Epithelial cell of alveolus of lung (primary cell): Measurements from ENCODE around the gene ZC3H7A.

GRCh38 chr16:11312573-11313030 lies 31.5 kb upstream of the PRM1 start:
- RAMPAGE, long total RNA: no peak
- RRBS: no CpG with 5 or more reads among the region's 3 CpGs

- RAMPAGE, long total RNA: no peak
- RRBS: no CpG with 5 or more reads among the region's 18 CpGs
Observed at GRCh38 chr16:11316417-11316933, 28.8 kb upstream of the RMI2 start.

DNA sequence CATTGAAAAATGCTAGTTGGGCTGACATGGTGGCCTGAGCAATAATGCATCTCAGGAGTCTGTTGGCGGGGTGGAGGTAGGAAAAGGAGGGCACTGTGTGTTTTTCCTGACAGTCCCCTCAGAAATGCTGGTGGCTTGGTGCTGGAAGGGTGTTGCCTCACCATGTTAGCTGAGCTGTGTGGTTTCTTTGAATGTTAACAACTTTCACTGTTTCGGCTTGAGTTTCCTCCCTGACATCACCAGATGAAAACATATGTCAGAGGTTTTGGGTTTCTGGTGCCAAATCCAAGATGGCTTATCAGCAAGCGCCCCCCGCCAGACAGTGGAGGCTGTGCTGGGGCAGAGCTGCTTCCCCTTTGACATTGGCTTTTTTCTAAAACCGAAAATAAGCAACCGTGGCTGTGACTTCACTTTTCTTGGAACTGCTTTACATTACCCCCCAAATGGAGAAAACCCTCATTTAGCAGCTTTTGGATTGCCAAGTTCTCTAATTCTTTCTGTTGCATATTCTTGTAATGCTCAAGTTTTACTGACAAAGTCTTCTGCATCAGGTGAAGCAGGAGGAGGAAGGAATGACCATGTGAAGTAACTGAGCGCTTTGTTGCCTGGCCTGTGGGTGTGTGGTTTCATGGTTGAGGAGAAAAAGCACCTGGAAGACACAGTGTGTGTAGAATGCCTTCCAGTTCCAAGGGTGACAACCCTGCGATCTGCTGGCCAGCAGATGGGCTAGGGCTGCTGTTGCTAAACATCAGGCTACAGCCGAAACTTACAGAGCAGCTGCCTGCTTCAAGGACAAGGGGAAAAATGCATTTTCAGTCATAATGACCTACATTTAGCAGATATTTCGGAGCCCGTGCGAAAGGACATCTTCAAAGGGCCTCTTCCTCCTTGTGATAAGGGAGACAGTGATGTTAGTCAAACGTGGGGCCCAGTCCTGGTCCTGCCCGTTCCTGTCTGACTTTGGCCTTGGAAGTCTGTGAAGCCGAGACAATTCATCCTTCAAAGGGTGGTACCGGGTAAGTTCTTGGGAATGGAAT lies 9.7 kb downstream of the RMI2 start:
- RAMPAGE, long total RNA: no peak
- RRBS: no CpG with 5 or more reads among the region's 16 CpGs

DNA sequence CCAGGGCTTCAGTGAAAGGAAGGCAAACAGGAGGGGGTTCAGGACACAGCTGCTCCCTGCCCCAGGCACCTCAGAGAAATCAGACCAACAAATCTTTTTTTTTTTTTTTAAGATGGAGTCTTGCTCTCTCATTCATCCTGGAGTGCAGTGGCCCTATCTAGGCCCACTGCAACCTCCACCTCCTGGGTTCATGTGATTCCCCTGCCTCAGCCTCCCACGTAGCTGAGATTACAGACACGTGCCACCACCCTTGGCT lies 31.8 kb downstream of the ENSG00000188897 start:
- RAMPAGE, long total RNA: no peak
- RRBS: no CpG with 5 or more reads among the region's 2 CpGs

DNA sequence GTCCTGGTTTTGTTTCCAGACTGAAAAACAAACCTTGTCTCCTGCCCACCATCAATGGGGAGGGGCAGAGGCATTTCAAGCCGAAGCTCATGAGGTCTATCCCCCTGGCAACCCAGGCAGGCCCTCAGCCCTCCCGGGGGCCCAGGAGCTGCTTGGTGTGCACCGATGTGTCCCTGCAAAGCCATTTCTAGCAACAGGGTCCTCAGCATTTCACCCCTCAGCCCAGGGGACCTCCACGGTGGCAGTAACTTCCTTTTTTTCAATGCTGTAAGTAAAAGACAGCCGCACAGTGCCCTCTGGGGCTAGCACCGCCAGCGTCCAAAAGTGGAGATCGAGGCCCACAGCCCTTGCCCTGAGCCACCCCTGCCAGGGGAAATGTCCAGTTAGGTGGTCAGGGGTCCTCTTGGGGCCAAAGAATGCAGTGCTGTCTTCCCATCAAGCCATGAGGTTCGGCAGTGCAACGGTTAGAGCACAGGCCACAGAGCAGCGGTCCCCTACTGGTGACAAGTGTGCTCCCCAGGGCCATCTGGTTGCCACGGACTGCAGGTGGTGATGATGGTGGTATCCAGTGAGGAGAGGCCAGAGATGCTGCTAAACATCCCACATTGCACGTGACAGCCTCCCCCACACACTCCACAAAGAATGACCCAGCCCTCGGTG lies 20.2 kb downstream of the ENSG00000188897 start:
- RAMPAGE, long total RNA: no peak
- RRBS: no CpG with 5 or more reads among the region's 14 CpGs

DNA sequence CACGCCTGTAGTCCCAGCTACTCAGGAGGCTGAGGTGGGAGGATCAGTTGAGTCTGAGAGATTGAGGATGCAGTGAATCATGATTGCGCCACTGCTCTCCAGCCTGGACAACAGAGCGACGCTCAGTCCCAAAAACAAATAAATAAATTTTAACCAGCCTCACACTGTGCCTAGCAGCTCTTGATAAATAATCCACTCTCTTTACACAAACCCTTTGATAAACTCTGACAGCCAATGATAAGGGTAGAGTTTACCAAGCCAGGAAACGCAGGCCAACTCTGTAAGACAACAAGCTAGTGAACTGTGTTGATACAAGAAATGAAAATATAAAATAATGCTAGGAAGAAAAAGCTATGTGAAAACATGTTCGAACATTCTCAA lies 27.0 kb upstream of the ENSG00000188897 start:
- RAMPAGE, long total RNA: no peak
- RRBS: no CpG with 5 or more reads among the region's 6 CpGs

DNA sequence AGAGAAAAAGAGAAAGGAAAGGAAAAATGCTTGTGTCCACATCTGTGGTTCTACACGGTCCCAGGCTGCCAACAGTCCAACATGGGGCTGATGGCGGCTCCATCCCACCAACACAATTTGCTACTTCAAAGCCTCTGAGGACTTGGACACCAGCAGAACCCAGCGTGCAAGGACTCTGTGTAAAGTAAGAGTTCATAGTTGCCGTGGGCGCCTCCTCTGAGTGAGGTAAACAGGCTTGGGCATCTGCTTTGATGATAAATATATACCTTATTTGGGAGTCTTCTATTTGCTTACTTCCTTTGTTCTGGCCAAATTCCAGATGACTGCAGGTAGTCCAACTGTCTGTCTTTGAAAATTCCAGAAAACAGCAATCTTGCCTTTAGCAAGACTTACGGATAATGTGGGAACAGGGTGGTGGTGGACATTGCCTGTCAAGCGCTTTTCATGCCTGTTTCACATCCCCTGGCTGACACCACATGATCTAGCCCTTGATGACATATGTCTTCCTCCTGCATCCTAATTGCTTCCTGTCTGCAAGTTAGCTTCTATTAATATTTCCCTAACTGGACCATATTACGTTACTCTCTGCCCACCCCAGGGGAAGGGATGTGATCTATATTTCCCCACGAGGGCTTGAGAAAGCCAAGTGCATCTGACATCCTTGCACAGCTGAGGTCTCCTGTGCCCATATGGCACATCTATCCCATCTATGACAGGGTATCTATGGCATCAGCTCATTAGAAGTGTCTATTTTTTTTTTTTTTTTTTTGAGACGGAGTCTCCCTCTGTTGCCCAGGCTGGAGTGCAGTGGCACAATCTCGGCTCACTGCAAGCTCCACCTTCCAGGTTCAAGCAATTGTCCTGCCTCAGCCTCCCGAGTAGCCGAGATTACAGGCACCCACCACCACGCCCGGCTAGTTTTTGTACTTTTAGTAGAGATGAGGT lies 9.9 kb downstream of the LITAF start:
- RAMPAGE, long total RNA: no peak
- RRBS: no CpG with 5 or more reads among the region's 15 CpGs

GRCh38 chr16:11612046-11613067 lies 25.6 kb upstream of the LITAF start:
- RAMPAGE, long total RNA: no peak
- RRBS: no CpG with 5 or more reads among the region's 22 CpGs

DNA sequence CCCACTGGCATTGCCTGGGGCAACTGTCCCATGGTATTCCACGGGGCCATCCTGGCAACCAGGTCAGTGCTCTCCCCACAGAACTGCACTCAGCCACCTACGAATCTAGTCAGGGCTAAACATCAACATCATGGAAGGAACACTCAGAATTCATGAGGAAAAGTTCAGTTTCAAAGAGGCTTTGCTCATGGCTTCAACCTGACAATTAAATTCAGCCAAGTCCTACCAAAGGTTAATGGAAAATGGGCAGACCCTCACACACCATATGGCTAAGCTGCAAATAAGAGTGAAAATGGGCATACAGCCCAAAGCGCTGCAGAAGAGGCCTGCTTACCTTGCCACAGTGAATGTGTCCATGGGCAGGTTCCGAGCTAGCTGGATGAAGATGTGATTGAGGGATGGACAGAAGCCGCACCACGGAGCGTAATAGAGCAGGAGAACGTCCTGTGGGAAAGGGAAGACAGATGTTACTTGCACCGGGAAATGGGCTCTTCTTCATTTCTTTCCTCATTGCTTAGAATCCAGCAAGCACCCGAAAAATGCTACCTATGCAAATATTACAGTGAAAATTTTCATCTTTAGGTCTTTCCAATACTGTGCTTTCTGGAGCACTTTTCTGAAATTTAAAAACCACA lies 19.4 kb downstream of the SNN start:
- RAMPAGE, long total RNA: no peak
- RRBS: no CpG with 5 or more reads among the region's 10 CpGs

- RAMPAGE, long total RNA: no peak
- RRBS: no CpG with 5 or more reads among the region's 3 CpGs
Observed at GRCh38 chr16:11773971-11774565, 23.0 kb downstream of the ZC3H7A start.

- RAMPAGE, long total RNA: no peak
- RRBS: no CpG with 5 or more reads among the region's 6 CpGs
Observed at GRCh38 chr16:11791202-11791862, 5.7 kb downstream of the ZC3H7A start.

DNA sequence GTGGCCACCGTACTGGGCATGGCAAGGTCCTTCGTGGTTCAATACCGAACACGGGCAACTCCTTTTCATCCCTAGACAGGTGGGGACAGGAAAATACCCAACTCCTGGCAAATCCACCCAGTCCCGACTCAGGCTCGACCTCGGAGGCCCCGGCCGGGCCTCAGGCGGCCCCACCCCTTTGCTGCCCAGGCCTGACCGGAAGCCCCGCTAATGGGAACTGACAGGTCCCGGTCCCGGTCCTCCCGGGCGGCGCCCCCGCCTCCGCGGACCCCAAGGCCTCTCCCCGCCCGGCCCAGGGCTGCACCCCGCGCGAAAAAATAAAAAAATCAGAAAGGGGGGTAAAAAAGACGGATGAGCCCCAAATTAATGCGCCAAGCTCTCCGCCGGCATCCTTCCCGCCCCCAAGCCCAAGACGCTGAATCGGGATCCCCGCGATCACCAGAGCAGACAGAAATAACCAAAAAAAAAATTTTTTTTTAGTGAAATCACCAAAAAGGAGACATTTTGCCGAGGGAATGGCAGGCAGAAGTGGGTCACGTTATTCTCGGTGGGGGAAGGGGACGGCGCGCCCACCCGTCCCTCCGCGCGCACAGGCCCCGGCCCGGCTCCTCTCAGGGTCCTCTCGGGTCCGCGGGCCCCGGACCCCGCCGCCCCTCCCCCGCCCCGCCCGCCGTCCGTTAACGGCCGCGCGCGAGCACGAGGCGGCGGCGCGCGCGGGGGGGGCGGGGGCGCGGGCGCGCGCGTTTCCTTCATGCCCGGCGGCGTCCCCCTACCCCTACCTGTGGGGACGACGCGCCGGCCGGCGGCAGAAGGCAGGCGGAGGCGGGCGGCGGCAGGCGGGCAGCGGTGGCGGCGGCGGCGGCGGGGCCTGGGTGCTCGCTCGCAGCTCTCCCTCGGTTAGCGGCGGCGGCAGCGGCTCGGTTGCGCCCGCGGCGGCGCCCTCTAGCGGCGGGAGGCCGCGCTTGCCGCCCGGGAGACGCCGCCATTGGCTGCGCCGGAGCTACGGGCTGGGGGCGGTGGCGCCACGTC lies at the start of gene ZC3H7A:
TSS of gene ZC3H7A (minus strand) at position 914 of the 1,029 bp plus-strand sequence.
- RAMPAGE, long total RNA: no peak
- RRBS: 2% methylated on average over 27 of the region's 123 CpGs

DNA sequence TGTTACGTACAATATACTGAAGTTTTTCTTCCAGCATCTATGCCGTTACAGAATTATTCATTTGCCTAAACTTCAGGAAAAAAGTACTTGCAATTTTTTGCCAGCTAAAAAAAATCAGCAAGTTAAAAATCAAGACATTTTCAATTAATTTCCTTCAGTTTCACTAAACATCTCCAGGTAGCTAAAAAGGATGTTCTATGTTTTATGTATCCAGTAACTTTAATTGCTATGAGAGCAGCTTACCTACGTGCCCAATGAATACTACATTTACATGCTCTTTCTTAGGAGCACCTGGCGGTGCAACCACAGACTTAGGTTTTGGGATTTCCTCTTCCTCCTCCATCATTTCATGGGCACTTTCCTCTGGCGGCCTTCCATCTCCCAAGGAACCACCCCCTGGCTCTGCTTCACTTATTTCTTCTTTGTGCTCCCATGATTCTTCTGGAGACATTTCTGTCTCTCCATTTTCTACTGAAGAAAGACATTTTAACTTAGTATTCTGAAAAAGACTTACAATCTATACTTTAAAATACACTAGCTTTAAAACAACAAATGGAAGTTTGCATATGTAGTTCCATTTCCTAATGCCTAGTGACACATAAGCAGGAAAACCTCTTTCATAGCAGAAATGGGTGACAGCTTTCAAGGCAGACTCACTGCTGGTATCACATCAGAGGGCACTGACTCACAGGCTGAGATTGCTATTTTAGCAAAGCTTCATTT lies 19.3 kb downstream of the GSPT1 start:
- RAMPAGE, long total RNA: no peak
- RRBS: no CpG with 5 or more reads among the region's 5 CpGs

GRCh38 chr16:11897765-11898190 lies 18.0 kb downstream of the GSPT1 start:
- RAMPAGE, long total RNA: no peak
- RRBS: no CpG with 5 or more reads among the region's 1 CpG

DNA sequence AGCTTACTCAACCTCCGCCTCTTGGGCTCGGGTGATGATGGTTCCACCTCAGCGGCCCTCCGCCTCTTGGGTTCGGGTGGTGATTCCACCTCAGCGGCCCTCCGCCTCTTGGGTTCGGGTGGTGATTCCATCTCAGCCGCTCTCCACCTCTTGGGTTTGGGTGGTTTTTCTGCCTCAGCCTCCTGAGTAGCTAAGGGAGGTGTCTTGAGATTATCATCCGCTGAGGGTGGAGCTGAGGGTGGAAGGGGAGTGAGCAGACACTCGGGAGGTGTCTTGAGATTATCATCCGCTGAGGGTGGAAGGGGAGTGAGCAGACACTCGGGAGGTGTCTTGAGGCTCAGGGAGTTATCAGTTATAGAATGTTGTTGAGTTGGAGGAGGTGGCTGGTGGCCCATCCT lies 11.6 kb upstream of the GSPT1 start:
- RAMPAGE, long total RNA: no peak
- RRBS: no CpG with 5 or more reads among the region's 13 CpGs

DNA sequence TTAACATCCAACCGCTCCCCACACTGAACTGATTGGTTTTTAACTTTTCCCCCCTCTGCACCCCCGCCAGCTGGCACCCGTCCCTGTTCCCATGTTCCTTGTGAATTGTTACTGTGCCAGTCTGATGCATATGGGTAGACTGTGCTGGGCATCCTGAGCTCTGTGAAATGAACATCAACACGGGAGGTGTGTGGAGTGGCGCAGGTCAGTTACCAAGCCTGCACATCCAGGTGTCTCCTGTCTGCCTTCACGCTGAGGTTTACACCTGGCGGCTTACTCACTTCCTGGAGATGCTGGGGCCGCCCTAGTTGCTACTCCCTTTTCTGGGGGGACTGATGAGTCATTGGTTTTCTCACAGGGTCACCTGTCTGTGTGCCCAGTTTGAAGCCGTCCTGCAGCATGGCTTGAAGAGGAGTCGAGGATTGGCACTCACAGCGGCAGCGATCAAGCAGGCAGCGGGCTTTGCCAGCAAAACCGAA lies 50.5 kb downstream of the SNX29 start:
- RAMPAGE, long total RNA: no peak
- RRBS: no CpG with 5 or more reads among the region's 14 CpGs

GRCh38 chr16:12089236-12090230 lies 113.0 kb downstream of the SNX29 start:
- RAMPAGE, long total RNA: no peak
- RRBS: 67% methylated on average over 2 of the region's 30 CpGs

- RAMPAGE, long total RNA: no peak
- RRBS: no CpG with 5 or more reads among the region's 6 CpGs
Observed at GRCh38 chr16:12141392-12141748, 164.8 kb downstream of the SNX29 start.

DNA sequence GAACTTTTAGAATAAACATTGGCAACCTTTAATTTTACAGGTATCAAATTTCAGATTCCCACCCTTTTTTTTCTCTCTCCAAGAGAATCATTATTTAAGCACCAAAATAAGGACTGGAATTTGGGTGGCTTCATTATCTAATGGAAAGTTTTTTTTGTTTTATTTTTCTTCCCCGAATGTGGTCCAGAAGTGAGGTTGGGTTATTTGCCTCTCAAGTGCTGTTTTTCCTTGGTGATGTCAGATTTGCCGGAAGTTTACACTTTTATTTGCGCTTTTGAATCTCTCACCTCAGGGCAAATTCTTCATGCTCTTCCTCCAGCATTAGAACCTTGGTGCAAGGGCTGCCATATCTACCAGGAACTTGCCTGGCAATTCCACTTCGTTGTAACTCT lies 225.6 kb downstream of the SNX29 start:
- RAMPAGE, long total RNA: no peak
- RRBS: no CpG with 5 or more reads among the region's 4 CpGs

DNA sequence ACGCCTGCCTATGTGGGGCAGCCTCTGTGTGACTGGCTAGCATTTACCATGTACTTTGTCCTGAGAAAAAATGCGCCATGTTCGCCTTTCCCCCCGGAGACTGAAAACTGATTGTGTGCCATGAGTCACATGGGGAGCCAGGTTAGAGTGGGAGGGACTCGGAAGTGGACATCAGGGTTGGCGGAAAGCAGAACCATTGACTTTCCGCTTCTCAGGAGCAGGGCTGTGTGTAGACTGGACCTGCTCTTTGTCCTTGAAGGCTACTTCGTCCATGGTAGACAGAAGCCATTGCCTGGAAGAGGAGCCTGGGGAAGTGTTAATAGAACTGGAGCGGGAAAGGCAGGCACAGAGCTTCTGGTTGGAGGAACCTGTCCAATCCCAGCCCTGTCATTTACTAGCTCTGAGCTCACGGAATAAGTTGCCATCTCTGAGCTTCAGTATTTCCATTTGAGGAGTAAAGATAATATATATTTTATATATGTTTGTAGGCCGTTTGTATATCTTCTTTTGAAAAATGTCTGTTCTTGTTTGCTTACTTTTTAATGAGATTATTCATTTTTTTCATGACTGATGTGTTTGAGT lies 235.7 kb downstream of the SNX29 start:
- RAMPAGE, long total RNA: no peak
- RRBS: no CpG with 5 or more reads among the region's 11 CpGs